LNCaP clone FGC (cell line): ENCODE measurements around a stretch of chr18.

- RRBS, 2 experiments, result under 1 to 2% methylated on average over 14 of the region's 85 CpGs
Measured at GRCh38 chr18:111368-112627, 46.6 kb upstream of the USP14 start.

- RRBS, 2 experiments, result no CpG with 5 or more reads among the region's 7 CpGs
Measured at GRCh38 chr18:159281-159635, 901 bp downstream of the USP14 start.

DNA sequence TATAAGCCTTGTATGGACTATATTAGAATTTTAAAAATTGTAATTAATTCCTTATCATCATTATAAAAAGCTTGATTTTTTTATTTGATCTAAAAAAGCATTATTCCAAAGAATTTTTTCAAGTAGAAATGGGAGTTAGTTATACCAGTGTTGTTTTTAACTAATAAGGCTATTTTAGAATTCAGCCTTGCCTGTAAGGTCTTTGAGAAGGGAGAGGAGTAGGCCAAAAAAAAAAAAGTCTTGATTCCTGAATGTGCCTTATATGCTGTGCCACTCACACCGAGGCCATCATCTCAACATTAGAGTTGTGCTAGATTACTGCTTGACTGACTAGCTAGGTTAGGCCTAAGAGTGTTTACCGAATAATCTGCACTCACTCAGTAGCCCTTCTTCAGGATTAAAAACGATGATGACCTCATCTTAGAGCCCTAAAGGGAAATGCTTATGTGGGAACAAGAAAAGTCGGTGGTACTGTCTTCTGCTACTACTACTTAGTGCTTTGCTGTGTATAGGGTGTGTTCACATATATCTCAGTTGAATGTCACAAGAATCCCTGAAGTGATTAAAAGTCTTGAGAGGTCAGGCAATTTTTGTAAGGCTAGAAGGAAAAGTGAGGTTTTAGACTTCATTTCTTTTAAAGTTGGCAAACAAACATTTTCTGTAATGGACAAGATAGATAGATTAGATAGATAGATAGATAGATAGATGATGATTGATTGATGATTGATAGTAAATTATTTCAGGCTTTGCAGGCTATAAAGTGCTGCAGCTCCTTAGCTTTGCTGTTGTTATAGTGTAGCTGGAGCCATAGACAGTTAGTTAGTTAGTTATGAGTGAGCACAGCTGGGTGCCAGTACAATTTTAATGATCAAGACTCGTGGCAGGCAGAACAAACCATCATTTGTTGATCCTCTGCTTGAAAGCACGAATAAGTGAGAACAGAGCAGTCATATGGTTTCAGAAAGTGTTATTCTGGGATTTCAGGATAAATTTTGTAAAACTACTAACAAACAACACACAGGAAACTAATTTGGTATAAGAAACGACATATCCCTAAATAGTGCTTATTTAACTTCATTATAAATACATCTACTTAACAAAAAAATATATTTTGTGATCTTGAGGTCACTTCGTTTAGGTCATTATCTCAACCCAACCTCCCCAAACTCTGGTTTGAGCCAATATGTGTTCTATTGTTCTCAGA is 54.2 kb downstream of the THOC1 start:
- RRBS, 2 experiments, result no CpG with 5 or more reads among the region's 8 CpGs

- RRBS, 2 experiments, result no CpG with 5 or more reads among the region's 6 CpGs
Measured at GRCh38 chr18:362557-362872, 94.7 kb upstream of the THOC1 start.

- RRBS, 2 experiments, result no CpG with 5 or more reads among the region's 13 CpGs
Measured at GRCh38 chr18:479569-480827, 20.5 kb downstream of the COLEC12 start.

GRCh38 chr18:798524-799374 is 13.3 kb downstream of the YES1 start:
- RRBS, 2 experiments, result no CpG with 5 or more reads among the region's 7 CpGs

DNA sequence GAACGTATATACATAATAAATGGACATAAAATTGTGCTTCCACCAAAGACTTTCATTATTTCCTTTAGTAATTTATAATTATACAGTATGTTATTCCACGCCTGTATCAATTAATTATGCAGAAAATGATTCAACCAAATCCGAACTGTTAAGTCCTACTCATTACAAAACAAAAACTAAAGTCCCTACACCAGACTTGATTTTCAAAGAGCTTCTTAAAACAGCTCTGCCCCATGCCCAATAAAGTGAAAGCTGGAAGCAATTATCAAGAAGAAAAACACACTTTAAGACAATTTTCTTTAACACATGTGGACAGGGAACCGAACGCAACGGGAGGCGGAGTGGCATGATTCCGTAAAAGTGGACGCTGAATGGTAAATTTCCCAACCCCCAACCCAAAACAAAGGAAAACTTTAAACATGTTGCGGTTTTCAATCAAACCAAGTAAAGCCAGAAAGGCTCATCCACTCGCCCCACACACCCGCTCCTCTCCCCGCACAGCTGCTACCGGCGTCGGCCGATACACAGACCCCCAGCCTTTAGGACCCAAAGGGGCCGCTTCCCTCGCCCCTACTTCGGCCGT is 771 bp downstream of the YES1 start:
- RRBS, 2 experiments, result 3% methylated on average over 4 of the region's 21 CpGs; no CpG with 5 or more reads in 1 of the 2 experiments

DNA sequence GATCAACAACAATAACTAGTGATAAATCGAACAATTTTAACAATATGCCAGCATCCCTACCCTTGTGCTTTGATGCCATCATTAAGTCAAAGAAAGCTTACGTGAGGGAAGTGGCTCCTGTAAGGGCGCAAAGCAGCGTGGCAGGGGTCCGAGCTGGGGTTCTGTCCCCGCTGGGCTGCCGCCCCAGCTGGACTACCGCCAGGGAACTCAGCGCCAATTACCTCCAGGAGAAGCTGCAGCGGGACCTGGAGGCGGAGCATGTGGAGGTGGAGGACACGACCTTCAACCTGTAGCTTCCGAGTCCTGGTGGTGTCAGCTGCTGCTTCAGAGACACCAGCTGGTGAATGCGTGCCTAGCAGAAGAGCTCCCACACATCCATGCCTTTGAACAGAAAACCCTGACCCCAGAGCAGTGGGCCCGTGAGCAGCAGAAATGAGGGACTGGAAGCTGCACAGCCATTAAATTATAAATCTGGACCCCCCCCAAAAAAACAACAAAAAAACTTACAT is 20.0 kb upstream of the YES1 start:
- RRBS, 2 experiments, result no CpG with 5 or more reads among the region's 15 CpGs

- RRBS, 2 experiments, result no CpG with 5 or more reads among the region's 6 CpGs
Measured at GRCh38 chr18:1522148-1522387, 617.4 kb downstream of the ADCYAP1 start.

GRCh38 chr18:2515823-2516742 is 55.2 kb downstream of the METTL4 start:
- RRBS, 2 experiments, result no CpG with 5 or more reads among the region's 6 CpGs

GRCh38 chr18:2673180-2673454 is 17.6 kb downstream of the SMCHD1 start:
- RRBS, 2 experiments, result no CpG with 5 or more reads among the region's 2 CpGs

DNA sequence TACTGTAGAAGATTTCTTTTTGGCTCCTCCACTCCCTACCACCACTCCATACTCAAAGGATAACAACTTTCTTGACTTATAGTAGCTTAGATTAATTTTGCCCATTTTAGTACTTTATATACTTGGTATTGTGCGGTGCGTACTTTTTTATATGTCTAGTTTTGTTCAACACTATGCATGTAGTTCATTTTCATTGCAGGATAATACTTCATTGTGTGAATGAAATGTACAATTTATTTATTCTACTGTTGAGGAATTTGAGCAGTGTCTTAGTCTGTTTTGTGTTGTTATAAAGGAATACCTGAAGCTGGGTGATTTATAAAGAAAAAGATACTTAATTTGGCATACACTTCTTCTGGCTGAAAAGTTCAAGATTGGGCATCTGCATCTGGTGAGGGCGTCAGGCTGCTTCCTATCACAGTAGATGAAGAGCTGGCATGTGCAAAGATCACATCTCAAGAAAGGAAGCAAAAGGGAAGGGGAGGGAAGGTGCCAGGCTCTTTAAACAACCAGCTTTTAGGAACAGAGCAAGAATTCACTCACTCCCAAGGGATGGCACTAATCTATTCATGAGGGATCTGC is 60.0 kb upstream of the EMILIN2 start:
- RRBS, 2 experiments, result no CpG with 5 or more reads among the region's 3 CpGs

GRCh38 chr18:2791289-2792423 is 55.1 kb upstream of the EMILIN2 start:
- RRBS, 2 experiments, result no CpG with 5 or more reads among the region's 11 CpGs

- RRBS, 2 experiments, result no CpG with 5 or more reads among the region's 9 CpGs
Measured at GRCh38 chr18:2870270-2871063, 23.7 kb downstream of the EMILIN2 start.

GRCh38 chr18:2953858-2955009 is 58.7 kb downstream of the LPIN2 start:
- RRBS, 2 experiments, result no CpG with 5 or more reads among the region's 10 CpGs

- RRBS, 2 experiments, result no CpG with 5 or more reads among the region's 12 CpGs
Measured at GRCh38 chr18:2970733-2971757, 41.9 kb downstream of the LPIN2 start.

- RRBS, 2 experiments, result no CpG with 5 or more reads among the region's 4 CpGs
Measured at GRCh38 chr18:2979687-2980297, 33.2 kb downstream of the LPIN2 start.

DNA sequence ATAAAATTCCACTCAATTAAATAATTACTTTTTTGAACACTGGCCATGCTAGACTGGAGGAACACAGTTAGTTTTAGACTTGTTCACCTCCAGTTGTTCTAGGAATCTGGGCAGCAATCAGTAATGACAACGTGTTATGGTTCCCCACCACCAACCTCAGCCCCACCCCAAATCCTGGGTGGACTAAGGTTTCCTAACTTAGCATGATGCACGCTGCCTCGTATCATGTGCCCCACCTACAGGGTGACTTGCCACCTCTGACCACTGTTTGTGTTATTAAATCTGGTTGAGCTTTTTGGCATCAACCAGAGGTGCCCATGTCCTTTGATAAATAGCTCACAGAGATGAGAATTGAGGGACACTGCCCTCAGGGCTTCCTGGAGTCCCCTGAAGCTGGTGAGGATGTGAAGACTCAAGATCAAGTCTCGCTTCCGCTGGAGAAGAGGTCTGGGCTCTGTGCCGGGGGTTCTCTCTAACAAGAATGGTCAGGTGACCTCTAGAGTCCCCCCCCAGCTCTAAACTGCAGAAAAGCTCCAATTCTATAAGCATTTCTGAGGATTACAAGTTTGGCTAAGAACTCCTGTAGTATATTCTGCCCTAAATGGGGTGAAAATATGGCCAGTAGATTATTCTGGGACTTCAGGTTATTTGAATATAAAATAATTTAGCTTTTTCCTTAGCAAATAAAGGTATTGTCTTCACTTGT is 32.5 kb downstream of the LPIN2 start:
- RRBS, 2 experiments, result no CpG with 5 or more reads among the region's 6 CpGs

DNA sequence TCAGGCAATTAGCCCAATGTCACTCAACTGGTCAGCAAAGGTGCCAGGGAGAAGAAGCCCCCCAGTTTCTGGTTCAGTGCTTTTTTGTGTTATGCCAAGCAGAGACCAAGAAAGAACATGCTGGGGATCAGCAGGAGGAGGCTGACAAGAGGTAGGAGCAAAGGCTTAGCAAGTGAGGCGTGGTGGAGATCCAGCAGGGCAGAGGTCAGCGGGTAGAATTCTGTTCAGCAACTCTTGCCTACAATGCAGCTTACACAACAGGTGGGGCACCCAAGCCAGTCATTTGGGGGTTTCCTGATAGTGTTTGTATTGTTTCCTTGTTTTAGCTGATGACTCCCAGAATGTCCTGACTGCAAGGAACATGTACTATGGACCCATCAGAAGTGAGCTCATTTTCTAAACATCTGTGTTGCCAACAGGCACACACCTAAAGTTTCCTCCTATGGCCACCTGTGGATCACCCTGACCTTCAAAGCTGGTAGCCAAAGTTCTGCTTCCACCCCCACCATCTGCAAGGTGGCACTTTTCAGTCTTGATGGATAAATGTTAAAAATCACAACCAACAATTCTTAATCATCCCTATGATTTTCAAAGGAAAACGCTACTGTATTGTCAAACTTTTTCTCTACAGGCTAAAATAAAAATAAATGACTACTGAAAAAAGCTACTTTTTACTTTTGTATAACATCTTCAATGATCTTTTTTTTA is 28.0 kb downstream of the LPIN2 start:
- RRBS, 2 experiments, result no CpG with 5 or more reads among the region's 3 CpGs